Daoy (cell line): ENCODE data around the gene POLG.

- RAMPAGE, long total RNA, result no peak
Measured at GRCh38 chr15:88993092-88993491, 79.9 kb upstream of the MFGE8 start.

GRCh38 chr15:89051685-89052424 lies 36.4 kb upstream of the ABHD2 start:
- RAMPAGE, long total RNA, result no peak

- RAMPAGE, long total RNA, result no peak
Measured at GRCh38 chr15:89090612-89091719, 2.7 kb downstream of the ABHD2 start.

DNA sequence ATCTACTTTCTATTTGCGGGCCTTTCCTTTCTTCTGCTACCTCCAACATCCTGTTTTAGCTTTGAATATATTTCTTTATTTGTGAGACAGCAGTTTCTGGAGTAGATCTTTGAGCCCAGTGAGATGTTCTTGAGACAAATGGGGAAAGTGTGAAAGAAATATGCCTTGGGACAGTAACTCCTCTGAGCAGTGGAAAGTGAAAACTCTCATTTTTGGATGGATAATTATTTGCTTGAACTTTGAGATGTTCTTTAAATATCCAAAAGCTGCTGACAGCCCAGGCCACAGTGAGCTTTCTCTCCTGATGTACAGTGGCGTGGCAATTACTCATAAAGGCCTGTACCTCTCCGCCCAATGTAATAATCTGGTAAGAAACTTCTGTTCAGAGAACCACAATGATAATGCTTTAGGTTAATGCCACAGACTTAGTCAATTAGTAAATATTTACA lies 12.9 kb downstream of the ABHD2 start:
- RAMPAGE, long total RNA, result no peak

DNA sequence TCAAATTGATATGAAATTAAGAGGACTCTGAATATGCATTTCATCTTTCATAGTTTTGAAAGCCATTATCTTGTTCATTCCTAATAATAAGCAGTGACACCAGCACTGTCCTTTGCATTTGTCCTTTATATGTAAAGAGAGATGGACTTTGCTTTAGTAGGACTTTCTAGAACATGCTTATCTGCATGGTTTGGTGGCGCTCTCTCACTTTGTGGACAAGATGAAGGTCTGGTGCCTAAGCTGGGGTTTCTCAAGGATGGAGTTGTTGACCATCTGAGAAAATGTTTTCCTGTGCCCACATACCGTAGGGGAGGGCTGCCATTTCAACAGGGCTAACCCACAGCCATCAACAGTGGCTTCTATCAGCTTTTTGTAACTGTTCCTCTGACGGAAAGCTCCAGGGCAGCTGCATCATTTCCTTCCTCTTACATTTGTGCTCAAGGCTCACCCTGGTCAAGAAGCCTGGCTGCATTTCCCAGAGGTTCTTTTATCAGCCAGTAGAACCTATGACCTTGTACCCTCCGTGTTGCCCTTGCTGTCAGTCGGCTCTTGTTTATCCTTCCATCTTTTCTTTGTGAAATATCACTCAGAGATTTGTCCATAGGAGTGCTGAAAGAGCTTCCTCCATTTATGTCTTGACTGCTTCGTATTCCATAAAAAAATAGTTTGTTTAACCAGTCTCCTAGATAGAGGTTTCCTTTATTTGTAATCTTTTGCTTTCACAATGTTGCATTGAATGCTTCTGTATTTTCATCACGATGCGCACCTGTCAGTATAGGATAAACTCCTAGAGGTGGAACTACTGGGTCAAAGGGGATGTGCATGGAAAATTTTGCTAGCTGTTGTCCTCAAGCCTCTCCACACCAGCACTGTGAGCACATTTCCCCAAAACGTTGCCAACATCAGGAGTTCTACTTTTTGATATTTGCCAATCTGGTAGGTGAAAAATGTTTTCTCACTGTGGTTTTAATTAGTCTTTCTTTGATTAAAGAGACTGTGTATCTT lies 44.7 kb downstream of the ABHD2 start:
- RAMPAGE, long total RNA, result no peak

GRCh38 chr15:89177037-89177384 lies 44.4 kb downstream of the RLBP1 start:
- RAMPAGE, long total RNA, result no peak

DNA sequence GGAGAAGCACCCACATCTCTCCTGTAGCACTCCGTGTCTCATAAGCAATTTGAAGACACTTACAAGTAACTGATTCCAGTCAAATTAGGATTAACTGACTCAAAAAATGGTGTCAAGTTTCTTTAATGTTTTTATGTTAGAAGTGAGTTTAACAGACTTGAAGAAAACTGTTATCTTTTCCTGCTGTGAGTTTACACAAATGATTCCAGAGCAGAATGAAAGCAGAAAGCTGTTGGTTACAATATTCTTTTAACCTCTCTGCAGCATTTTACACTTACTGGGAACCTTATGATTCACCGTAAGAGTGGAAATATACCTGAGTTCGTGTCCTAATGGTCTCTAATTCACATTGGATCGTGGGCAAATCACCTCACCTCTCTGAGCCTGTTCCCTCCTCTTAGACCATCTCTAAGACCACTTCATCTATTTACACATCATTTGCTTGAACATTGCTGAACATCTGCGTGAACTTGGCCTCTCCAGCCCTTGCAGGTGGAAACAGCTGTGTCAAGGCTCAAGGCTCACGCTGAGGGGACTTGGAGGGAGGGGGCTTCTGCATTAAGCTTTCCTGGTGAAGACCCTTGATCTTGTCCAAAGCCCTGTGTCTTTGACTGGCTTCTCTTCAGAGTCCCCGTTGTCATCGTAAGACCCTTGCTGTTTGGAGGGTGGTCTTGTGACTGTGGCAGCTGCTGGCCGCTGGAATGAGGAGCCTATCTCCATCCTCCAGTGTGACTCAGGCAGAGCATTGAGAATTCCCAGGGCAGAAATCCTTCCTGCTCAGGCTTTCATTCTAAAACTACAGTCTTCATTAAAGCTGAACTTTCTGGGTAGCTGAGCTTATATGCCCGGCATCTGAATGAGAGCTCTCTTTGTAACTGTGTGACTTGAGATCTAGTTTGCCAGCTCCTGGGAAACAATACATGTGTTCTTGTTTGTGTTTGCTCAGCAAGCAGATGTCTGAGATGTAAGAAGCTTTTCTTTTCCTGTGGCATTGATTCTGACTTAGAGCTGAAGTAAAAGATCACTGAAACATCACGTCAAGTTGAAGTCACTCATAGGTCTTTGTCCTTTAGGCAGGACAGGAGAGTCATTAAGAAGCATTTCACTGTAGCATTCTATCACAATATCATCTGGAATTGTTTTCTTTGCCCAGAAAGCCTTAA lies 22.7 kb downstream of the RLBP1 start:
- RAMPAGE, long total RNA, result no peak

DNA sequence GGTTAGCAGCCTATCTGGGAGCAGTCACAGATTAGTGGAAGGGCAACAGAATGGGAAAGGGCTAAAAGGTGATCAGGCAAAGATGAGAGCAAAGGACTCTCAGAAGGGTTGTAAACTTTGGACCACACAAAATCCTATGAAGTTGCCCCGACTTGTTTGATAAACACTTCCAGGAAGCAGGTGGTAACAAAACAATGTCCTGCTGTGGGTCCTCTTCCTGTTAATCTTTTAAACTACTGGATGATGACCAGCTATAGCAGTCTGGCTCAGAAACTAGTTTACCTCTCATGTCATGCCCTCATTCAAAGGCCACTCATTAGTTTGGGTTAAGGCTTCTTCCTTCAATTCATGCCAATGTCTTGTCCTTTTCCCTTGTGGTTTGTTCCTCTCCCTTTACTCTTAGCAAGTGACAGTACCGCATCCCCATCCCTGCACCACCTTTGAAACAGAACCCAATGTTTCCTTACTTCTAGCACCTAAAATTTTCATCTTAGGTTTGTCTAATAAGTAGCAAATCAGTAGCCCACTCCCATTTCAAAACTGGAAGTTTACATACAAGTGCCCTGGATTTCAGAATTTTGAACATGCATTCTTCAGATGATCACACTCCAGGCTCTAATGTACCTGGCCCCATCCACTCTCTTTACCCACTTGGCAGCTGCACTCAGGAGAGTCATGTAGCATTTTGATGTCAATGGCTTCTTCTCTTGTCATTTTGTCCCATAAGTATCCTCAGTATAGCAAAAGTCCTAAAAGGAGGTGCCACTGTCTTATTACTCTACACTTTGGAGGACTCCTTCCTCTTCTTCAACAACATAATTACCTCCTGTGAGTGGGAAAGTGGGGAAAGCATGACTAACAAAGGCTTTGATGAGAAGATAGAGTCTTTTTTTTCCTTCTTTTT lies 18.9 kb downstream of the POLG start:
- RAMPAGE, long total RNA, result no peak

DNA sequence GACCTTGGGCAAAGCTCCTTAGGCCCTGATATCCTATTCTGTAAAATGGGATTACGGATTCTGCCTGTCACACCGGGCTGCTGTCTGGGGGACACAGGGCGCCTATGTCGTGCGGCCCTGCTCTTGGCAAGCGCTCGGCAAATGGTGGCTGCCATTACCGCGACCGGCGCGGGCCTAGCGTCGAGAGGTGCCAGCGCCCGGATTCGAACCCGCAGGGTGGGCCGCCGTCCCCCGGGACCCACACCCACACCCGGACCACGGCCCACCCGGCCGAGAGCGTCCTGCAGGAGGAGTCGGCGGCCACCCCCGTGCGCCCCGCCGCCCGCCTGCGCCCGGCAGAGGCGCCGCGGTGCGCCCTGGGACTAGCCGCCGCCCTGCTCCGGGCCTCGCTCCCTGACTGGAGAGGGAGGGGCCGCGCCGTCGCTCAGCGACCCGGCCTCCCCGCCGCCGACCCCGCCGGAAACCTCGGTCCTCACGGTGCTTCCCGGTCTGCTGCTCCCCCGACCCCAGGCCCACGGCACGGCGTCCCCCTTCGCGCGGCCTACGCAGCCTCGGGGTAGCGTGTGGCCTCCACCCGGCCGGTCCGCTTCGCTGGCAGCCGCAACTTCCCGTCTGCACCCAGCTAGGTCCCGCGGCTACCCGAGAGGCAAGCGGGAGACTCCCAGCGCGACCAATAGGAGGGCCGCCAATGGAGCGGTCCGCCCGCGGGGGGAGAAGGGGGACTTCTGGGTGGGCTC lies at the start of gene POLG:
POLG (minus strand) TSS at position 616 of the 737 bp plus-strand sequence.
- RAMPAGE, long total RNA, result no peak

- RAMPAGE, long total RNA, result no peak
Measured at GRCh38 chr15:89631533-89632479, 23.5 kb downstream of the KIF7 start.

DNA sequence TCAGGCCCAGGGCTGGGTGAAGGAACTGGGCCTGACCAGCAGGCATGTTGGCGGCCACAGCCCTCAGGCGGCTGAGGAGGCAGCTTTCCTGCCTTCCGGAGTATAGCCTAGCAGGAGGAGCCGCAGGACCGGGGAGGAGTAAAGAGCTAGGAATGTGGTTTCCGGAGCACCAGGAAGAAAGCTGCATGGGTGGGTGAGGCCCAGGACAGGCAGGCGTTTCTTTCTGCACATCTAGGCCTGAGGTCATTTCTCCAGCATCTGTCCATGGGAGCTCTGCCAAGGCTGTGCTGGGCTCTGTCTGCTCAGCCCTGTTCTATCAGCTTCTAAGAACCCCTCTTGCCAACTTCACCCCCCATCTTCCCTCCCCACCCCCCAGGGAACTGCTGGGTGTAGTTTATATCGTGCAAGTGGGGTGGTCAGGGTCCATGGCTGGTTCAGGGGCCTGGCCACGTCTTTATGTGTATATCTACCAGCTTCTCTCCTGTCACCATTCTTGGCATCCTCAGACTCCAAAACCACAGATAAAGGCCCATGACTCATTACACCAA lies 7.8 kb upstream of the KIF7 start:
- RAMPAGE, long total RNA, result no peak

DNA sequence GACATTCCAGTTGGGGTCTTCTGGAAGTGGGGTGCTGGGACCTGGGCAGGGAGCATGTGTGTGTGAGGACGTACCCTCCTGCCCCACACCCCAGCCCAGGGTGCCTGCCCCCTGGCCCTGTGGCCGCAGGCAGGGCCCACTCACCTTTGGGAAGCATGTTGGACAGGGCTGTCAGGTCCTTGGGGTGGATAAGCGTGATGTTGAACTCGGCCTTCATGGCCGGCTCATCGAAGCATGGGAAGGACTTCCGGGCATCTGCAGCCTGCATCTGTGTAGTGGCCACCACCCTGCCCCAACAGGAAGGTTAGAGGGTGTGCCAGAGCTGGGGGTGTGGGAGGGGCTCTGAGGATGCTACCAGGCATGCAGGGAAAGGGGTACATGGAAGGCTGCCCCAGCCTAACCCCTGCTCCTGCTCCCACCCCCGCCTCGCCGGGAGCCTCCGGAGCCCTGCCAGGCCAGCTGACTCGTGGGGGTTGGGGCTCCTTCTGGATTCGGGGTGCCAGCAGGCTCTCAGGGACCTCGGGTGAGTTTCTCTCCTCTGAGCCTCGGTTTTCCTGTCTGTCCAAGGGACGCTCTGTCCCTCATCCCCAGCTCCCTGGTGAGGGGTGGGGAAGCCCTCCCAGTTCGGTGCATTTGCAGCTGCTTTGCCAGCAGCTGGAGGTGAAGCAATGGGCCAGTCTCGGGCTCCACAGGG lies 9.3 kb downstream of the ANPEP start:
- RAMPAGE, long total RNA, result no peak

- RAMPAGE, long total RNA, result no peak
Measured at GRCh38 chr15:89852443-89853011, 37.9 kb upstream of the ANPEP start.

DNA sequence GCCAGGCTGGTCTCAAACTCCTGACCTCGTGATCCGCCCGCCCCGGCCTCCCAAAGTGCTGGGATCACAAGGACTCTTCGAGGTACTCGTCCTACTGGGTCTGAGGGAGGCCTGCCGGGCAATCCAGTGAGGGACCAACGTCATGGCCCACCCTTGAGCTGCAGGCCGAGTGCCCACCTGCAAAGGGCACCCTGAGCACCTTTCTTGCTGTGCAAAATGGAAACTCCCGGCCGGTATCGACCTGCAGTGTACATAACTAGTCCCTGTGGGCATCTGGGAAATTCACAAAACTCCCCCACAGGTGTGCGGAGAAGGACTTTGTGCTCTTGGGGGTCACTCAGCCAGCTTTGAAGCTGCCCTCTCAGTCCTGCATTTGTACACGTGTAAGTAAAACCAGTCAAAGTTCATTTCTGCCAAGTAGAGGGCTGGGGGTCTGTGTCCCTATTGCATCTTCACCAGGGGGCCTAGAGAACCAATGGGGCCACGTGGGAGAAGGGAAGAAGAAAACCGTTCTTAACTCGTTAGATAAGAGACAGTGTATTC lies 2.0 kb downstream of the ZNF710 start:
- RAMPAGE, long total RNA, result no peak

DNA sequence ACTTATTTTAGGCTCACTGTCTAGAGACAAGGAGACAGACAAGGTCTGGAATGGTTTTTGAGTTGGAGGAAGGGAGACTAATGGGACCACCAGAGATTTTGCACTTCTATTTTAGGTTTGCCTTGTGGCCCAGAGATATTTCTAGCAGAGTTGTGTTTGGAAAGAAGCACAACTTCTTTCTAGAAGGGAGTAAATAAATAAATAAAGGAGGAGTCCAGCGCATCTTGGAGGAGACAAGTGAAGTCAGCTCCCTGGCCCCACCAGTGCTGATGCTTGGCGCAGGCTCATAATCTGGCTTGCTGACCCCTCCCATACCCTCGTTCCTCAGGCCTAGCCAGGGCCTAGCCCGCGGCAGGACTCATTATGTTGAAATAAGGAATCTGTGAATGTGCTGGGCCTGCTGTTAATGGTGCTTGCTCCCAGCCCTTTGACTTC lies 3.0 kb downstream of the ZNF710 start:
- RAMPAGE, long total RNA, result no peak

- RAMPAGE, long total RNA, result no peak
Measured at GRCh38 chr15:90047944-90048603, 47.0 kb downstream of the ZNF710 start.

DNA sequence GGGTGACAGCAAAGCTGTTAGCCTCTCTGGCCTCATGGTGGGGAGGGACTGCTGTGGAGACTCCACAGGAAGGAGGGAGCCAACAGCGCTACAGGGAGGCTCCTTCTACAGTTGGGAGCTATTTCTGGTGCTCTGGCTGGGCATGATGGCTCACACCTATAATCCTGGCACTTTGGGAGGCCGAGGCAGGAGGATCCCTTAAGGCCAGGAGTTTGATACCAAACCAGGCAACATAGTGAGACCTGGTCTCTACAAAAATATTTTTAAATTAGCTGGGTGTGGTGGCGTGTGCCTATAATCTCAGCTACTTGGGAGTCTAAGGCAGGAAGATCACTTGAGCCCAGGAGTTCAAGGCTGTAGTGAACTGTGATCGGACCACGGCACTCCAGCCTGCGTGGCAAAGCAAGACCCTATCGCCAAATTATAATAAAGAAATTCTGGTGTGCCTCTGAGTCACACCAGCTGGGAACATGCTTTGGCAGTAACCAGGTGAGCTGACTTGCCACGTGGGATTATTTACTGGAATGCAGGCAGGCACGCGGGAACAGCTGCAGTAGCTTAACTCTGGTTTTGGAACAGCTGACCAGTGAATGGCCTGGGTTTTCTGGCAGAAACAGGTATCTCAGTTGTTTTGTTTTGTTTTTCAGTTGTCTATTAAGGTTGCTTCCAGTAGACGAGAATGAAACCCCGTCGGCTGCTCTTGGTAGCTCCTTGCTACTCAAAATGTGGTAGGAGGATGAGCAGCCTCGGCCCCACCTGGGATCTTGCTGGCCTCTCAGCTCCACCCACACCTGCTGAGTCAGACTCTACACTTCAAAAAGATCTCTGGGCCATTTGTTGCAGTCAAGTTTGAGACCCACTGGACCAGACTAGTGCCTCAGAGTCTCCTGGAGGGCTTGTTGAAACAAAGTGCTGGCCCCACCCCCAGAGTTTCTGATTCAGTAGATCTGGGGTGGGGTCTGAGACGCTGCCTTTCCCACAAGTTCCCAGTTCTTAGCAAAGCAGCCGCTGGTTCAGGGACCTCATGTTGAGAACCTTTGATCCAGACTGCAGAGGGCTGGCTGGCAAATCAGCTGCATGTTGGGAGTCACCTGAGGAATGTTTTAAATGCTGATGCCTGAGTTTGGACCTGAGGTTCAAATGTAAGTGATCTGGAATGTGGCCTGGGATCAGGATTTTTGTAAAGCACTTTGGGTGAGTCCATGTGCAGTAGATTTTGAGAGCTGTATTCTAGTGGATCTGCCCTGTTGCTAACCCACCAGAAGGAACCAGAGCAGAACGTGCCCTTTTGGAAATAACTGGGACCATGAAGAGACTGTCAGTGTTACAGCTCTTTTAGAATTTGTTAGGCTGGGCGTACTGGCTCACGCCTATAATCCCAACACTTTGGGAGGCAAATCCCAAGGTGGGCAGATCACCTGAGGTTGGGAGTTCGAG lies 26.6 kb downstream of the IDH2 start:
- RAMPAGE, long total RNA, result no peak

DNA sequence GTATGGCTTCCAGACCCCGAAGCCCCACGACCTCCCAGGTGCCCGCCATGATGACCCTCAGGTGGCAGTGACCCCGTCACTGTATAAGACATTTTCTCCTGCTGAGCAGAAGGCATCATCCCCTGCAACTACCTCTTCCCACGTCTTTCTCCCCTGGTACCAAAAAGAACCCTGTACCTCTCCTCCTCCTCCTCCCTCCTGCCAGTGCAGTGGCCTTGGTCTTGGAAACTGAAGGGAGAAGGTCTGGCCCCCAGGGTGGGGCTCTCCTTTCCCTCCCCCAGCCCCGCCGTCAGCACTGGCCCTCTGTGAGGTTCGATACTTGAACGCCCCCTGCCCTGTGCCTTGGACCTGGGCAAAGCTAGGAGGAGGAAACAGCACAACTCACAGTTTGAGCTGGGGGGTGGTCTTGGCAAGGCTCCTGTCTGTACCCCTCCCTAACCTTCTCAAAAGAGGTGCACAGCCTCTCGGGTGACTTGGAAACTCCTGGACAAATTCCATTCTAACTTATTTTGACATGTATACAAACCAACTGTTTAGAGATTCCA lies 20.6 kb downstream of the IDH2 start:
- RAMPAGE, long total RNA, result no peak

DNA sequence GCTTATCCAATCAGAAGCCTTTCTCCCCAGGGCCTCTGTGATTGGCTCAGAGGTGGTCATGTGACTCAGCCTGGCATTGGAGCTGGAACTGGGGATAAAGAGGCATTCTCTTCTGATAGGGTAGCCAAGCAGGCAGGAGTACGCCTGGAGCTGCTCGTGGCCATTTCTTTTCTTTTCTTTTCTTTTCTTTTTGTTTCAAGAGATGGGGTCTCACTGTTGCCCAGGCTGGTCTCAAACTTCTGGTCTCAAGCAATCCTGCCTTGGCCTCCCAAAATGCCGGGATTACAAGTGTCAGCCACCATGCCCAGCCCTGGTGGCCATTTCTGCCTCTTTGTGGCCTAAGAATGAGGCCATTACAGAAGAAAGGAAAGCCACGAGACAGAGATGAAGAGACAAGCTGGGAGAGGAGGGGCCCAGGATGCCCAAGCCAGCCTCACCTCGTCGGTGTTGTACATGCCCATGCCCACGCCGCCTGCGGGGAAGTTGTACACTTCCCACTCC lies 14.3 kb downstream of the IDH2 start:
- RAMPAGE, long total RNA, result no peak

DNA sequence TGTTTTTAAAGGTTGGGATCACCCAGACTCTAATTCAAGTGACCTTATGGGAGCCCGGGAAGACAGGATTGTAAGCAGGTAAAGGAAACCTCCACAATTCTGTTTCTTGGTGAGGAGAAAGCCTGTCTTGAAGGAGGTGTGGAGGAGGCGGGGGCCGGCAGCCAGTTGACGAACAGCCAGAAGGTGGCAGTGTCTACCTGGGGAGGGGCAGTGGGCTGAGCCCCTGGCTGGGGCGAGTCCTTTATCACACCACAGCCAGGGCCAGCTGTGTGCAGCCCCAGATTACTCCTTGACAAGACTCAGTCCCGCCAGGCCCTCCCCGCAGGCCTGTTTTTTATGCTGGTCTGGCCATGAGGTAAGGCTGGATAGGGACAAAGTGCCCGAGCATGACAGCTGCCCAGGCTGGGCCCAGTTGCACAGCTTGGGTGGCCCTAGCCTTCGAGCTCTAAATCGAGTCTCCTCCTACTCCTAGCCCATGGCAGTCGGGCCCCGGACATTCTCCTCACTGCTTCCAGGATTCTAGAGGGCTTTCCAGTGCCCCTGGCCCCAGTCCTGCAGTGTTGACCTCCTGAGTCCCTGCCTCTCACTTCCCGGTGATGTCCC lies 41.0 kb upstream of the IDH2 start:
- RAMPAGE, long total RNA, result no peak